Right atrium auricular region (tissue), 2 donors: ENCODE measurements around a stretch of chr10.

GRCh38 chr10:17175503-17176053 lies 25.9 kb downstream of the TRDMT1 start:
- PRO-cap, result unidirectional peak, plus-strand start at chr10:17175740
- RAMPAGE, long total RNA, 2 experiments, result no peak in any of the 2 experiments

- PRO-cap, result unidirectional peak, plus-strand start at chr10:17227007
- RAMPAGE, long total RNA, 2 experiments, result no peak in any of the 2 experiments
Observed at GRCh38 chr10:17226622-17227921, 969 bp upstream of the VIM start.

DNA sequence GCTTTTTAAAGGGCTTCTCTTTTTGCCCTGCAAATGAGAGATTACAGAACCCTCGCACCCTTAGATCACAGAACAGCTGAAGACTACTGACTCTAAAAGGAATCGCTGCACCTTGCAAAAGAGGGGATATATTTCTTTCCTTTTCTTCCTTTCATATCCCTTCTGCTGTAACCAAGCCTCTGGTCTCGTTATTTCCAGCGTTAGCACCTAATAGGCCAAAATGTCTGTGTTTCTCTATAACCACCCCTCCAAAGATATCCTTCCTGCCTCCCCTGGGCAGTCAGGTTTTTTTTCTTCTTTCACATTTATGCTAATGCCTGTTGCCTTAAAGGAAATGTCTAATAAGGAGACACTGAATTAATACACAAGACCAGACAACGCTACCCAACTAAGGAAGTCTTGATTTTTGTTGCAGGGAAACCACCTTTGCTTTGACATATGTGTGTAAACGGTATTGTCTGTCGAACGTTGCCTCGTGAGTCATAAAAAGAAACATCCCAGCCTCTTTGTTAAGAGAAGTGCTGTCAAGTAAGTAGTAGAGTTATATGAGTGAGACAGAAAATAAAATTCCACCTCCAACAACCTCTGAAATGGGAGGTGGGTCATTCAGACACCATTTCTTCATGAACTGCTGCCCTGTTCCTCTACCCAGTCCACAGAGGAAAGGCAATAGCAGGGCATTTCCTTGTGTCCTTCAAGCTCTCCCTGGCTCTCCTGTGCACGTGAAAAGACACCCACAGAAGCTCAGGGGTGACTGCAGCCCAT lies 10.4 kb downstream of the ST8SIA6 start:
- PRO-cap, result no peak
- RAMPAGE, long total RNA, 2 experiments, result no peak in any of the 2 experiments

DNA sequence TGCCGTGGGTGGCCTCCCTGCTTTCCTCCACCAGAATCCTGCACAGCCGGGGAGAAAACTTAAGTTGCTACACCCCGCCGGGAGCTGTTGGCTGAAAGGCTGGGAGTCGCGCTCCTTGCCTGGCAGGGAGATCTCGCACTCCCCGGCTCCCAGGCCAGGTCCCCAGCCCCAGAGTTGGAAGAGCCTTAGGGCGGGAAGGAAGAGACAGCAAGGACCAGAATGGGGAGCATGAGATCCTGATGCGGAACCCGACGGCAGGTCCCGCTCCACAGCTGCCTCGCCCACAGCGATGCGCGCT lies 826 bp downstream of the ST8SIA6 start:
- PRO-cap, result no peak
- RAMPAGE, long total RNA, 2 experiments, result no peak in any of the 2 experiments

DNA sequence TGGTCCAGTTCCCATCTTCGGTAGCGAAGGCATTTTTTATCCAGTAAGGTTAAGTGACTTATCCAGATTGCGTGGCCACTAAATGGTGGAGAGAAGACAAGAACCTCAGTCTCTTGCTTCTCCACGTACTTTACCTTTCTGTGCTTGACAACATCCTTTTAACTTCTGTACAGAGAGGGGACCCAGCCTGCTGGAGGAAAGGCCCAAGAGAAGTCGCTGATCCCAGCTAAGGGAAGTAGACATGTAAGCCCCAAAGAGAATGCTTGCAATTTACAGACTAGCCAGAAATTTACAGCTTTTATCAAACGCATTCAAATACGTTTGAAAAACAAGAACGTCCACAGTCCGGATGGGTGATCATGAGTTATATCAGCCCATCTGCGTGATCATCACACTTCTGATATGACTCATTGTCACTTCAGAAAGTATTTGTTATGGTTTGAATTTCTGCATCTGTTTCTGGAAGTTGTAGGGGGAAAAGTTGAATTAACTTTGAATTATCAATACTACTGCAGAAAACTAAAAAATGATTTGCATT lies 56.8 kb upstream of the ST8SIA6 start:
- PRO-cap, result no peak
- RAMPAGE, long total RNA, 2 experiments, result no peak in any of the 2 experiments

DNA sequence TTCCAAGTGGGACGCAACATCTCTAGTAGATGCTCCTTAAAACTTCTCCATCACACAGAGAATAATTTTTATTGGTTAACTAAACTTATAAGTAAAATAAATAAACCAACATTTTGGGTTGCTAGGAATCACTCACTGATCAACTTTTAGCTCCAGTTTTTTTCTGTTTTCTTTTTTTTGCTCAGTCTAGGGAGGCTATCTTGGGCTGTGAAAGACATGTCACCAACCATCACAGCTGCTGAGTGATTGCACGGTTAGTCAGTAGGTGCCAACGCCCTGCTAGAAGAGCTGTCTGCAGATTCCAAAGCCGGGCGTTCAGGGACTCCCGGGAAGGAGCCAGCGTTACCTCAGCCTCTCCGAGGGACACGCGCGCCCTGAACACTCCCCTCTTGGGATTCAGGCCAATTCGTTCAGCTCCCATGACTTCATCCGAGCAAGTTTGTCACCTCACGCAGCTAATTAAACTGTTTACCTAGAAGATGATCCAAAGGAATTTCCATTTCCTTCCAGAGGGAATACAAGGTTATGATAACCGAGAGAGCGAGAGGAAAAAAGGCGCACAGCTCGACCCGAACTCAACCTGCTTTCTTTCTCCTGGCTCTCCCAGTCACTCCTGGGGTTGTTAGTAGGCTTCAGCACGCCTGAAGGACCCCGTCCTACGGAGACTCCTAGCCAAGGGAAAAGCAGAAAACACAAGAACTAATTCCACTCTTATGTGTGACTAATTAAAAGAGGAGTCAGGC lies 488 bp upstream of the STAM start:
- PRO-cap, result bidirectional peak, plus-strand start at position 314 of the sequence, minus-strand start at position 317 of the sequence; bidirectional peak, plus-strand start outside the sequence, minus-strand start at position 587 of the sequence
- RAMPAGE, long total RNA, 2 experiments, result no peak in any of the 2 experiments

- PRO-cap, result no peak
- RAMPAGE, long total RNA, 2 experiments, result no peak in any of the 2 experiments
Observed at GRCh38 chr10:18333560-18334091, 193.4 kb downstream of the CACNB2 start.

DNA sequence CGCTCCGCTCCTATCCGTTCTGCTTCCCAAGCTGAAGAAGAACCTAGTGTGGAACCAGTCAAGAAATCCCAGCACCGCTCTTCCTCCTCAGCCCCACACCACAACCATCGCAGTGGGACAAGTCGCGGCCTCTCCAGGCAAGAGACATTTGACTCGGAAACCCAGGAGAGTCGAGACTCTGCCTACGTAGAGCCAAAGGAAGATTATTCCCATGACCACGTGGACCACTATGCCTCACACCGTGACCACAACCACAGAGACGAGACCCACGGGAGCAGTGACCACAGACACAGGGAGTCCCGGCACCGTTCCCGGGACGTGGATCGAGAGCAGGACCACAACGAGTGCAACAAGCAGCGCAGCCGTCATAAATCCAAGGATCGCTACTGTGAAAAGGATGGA lies 112.1 kb downstream of the NSUN6 start:
- PRO-cap, result no peak
- RAMPAGE, long total RNA, 2 experiments, result no peak in any of the 2 experiments

GRCh38 chr10:18563735-18564758 lies 87.3 kb downstream of the NSUN6 start:
- PRO-cap, result no peak
- RAMPAGE, long total RNA, 2 experiments, result no peak in any of the 2 experiments

- PRO-cap, result no peak
- RAMPAGE, long total RNA, 2 experiments, result no peak in any of the 2 experiments
Observed at GRCh38 chr10:18565854-18566881, 85.2 kb downstream of the NSUN6 start.

DNA sequence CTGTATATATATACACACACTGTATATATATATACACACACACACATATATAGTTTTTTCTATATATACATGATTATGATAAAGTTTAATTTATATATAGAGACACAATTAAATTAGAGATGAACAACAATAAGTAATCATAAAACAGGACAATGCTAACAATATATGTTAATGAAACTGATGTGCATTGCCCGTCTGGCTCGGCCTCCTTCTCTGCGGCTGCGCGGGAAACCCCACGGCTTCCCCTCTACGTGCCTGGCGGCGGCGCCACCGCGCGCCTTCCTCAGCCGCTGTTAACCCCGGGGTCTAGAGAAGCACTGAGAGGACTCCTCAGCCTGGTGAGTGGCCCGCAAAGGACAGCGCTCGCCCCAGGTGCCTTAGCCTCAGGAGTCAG lies 50.8 kb downstream of the ARL5B start:
- PRO-cap, result no peak
- RAMPAGE, long total RNA, 2 experiments, result no peak in any of the 2 experiments

DNA sequence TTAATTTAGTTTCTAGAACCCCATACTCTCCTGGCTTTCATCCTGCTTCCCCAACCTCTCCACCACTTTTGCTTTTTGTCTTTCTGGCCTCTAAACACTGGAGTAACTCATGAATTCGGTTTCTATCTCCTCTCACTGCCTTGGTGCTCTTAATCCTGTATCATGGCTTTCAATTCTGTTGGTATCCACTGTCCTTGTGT lies 18.6 kb upstream of the MALRD1 start:
- PRO-cap, result no peak
- RAMPAGE, long total RNA, 2 experiments, result no peak in any of the 2 experiments

DNA sequence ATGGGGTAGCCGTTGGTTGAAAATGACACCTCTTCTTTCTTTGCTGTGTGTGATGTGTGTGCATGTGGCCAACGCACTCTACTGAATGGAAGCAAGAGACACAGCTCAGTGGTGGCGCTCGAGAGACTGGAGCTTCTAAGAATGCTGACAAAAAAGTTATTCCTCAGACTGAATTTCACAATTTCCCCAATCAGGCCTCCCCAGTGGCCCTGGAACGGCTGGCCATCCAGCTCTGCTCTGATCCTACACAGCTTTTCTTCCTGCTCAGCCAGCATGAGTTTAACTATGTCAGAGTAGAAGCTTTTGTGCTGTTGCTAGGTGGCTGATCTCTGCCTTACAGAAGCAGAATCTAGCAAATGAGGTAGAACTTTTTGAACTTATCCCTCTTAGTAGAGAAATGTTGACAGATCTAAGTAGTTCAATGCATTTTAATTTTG lies 186.6 kb upstream of the PLXDC2 start:
- PRO-cap, result bidirectional peak, plus-strand start at position 282 of the sequence, minus-strand start at position 128 of the sequence
- RAMPAGE, long total RNA, 2 experiments, result no peak in any of the 2 experiments

GRCh38 chr10:19728389-19728730 lies 87.9 kb upstream of the PLXDC2 start:
- PRO-cap, result no peak
- RAMPAGE, long total RNA, 2 experiments, result no peak in any of the 2 experiments

- PRO-cap, result no peak
- RAMPAGE, long total RNA, 2 experiments, result no peak in any of the 2 experiments
Observed at GRCh38 chr10:19768124-19768562, 48.1 kb upstream of the PLXDC2 start.

DNA sequence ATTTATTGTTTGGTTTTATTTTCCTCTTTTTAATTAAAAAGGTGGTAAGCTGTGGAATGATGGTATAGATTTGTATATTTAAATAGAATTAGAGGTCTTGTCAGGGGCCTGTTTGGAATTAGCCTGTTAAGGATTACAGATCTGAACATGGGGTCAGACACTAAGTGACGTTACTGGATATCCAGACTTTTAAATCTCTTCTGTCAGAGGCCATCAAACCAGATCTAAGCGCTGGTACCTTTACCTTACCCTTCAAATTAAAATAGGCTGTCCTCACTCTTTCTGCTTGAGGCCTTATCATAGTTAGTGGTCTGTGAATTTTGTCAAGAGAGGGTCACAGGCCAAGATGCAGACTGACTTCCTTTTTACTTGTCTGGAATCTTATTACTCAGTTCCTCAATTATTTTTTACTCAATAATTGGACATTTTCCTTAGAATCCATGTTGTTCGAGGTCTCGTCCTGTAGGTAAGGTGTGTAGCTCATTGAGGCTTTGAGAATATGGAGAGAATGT lies 8.6 kb downstream of the PLXDC2 start:
- PRO-cap, result no peak
- RAMPAGE, long total RNA, 2 experiments, result no peak in any of the 2 experiments

GRCh38 chr10:19833843-19834521 lies 17.8 kb downstream of the PLXDC2 start:
- PRO-cap, result no peak
- RAMPAGE, long total RNA, 2 experiments, result no peak in any of the 2 experiments

DNA sequence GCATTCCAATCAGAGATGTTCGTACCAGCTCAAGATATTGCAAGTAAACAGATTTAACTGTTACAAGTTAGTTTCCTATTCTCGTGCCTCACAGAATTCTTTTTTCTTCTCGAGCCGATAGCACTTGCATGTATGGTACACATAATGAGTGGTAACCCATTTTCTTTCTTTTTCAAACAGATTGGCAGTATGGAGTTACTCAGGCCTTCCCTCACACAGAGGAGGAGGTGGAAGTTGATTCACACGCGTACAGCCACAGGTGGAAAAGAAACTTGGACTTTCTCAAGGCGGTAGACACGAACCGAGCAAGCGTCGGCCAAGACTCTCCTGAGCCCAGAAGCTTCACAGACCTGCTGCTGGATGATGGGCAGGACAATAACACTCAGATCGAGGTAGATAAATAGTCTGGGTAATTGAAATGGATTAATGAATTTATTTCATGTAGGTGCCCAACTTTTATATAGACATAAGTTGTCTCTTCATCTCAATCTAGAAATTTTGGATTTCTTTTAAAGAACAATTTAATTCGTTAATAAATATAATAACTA lies 185.4 kb downstream of the PLXDC2 start:
- PRO-cap, result no peak
- RAMPAGE, long total RNA, 2 experiments, result no peak in any of the 2 experiments

- PRO-cap, result no peak
- RAMPAGE, long total RNA, 2 experiments, result no peak in any of the 2 experiments
Observed at GRCh38 chr10:20085697-20085923, 269.4 kb downstream of the PLXDC2 start.

- PRO-cap, result no peak
- RAMPAGE, long total RNA, 2 experiments, result no peak in any of the 2 experiments
Observed at GRCh38 chr10:20117948-20118846, 302.0 kb downstream of the PLXDC2 start.